Gallbladder (tissue), 1 donor: ENCODE data around the genes UGCG, KIAA1958, ZFP37 and RNF183.

DNA sequence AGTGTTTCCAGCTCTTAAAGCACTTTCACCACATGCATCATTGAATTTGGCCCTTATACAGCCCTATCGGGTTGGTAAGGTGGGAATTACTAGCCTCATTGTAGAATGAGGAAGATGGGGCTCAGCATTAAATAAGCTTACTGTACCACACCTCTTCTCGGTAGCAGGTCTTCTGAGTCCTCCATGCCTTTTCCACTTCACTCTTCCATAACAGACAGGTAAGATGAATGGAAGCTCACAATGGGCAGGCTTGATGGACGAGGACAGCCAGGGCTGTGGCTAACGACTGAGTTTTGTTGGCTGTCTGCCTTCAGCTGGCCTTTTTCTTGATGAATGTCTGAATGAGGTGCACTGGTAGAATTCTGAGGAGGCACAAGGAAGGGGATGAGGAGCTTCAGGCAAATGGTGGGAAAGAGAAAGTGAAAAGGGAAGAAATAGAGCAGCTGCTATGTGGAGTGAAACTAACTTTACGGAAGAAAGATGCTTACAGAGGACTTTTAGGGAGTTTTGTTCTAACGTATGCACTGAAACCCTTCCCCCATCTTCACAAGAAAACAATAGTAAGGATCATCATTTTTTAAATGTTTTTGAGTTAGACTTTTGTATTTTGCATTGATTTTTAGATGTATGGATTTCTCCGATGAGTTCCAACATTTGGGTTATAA lies 45.4 kb downstream of the OR2K2 start:
- PRO-cap, result no peak

DNA sequence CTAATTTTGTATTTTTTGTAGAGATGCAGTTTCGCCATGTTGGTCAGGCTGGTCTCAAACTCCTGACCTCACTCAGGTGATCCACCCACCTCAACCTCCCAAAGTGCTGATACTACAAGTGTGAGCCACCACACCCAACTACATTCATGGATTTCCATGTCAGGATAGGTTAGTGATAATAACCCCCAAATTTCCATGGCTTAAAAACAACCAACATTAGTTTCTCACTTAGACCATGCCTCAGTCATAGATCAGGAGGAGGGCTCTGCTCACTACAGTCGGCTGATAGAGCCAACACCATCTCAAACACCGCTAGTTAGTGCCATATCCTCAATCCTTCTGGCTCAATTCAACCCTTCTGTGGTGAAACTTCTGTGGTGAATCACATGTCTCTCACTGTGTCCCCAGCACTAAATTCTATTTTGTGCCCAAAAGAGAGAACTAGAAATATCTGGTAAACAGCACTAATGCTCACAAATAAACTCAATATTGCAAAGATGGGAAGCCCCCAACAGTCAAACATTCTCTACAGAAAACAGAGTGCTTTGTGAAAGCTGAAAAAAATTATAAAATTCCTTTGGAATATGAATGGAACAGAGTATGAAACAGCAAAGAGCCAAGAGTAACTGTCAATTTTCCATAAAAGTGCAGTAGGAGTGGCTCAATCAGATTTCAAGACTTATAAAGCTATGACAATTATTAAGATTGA lies 21.1 kb downstream of the ECPAS start:
- PRO-cap, result no peak

DNA sequence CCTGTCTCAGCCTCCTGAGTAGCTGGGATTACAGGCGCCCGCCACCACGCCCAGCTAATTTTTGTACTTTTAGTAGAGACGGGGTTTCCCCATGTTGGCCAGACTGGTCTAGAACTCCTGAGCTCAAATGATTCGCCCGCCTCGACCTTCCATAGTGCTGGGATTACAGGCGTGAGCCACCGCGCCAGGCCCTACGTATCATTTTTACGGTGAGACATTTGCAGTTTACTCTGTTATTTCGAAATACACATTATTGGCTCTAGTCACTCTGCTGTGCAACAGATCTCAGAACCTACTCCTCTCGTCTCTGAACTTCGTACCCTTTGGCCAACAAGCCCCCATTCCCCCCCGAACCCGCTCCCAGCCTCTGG lies 858 bp downstream of the PTGR1 start:
- PRO-cap, result no peak

DNA sequence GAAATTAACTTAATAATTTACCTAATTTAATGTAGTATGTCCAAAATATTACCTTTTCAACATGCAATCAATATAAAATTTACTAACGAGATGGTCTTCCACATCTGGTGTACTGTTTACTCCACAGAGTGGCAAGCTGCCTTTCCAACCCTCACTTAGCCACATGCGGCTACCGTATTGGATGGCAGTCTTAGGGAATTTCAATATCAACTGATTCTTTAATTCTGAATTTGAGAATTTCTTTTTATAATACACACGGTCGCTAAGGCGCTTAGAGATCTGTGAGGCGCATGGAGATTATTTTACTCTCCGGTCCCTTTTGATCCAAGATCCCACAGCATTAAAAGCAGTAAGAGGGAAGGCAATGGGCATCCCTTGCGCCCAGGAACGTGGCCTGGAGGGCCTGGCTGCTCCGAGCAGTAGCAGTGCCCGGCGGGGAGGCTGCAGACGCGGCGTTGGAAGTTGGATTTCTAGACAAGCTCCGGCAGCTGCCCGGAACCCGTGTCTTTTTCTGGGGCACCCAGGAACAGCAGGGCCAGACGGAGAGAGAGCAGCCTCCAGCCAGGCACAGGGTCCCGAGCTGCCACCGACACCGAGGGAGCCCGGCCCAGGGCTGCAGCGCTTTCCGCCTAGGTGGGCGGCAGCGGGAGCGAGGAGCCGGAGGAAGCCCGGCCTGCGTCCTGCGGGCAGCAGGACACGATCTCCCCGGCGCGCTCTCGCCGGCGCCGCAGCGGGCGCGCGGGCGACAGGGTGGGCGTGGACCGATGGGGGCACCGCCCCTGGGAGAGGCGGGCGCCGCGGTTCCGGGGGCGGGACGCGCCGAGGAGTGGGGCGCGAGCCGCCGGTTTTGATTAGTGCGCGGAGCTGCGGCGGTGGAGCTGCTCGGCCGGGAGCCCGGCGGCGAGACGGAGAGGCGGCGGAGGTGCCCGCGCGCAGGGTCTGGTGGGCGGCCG lies at the start of gene UGCG:
Gene UGCG, plus strand, starts transcription at position 854 of the 953 bp plus-strand sequence.
- PRO-cap, result bidirectional peak, plus-strand start at position 425 of the sequence, minus-strand start at position 396 of the sequence; bidirectional peak, plus-strand start at position 854 of the sequence, minus-strand start at position 704 of the sequence

DNA sequence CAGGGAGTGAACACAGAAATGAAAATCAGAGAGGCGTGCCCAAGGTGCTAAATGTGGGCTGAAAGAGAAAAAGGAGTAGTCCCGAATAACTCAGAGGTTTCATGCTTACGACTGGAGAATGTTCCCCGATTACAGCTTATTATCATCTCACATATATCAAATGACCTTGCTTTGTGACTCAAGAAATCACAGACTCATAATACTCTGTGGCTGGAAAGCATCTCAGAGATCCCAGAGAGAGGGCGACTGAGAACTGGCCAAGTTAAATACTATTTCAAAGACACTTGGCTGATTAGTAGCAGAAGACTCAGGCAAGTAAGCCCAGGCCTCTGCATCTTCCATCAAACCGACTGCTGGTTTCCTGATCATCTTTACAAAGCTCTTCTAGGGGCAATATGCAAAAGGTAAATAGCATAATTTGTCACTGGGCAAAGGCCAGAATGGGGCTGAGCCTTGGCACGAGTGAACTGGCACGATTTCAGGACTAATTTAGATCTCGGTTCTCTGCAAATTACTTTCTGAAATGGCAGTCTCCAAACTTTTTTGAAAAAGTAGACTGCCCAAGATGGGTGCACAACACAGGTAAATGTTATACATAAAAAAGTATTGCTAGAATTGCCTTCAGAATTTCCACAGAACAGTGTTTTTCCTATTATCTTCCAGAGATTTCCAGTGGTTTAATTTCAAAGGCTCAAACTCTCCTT lies 125.8 kb downstream of the SUSD1 start:
- PRO-cap, result no peak

- PRO-cap, result bidirectional peak, plus-strand start at chr9:112061470, minus-strand start at chr9:112061403
Observed at GRCh38 chr9:112061214-112062091, 113.6 kb downstream of the SUSD1 start.

DNA sequence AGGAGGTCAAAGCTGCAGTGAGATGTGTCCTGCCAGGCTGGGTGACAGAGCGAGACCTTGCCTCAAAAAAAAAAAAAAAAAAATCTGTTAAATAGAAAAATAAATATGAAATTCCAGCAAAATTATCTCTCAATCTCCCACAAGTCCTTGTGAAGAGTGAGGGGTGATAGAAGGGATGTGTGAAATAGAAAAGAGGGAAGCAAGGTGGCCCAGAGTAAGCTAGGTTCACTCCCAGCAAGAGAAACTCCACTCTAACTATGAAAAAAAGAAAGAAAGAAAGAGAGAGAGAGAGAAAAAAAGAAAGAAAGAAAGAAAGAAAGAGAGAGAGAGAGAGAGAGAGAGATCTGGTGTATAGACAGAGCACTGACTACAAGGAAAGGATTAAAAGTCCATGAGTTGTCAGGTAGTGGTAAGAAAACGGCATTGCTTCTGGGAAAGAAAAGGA lies 88.8 kb downstream of the SUSD1 start:
- PRO-cap, result no peak

DNA sequence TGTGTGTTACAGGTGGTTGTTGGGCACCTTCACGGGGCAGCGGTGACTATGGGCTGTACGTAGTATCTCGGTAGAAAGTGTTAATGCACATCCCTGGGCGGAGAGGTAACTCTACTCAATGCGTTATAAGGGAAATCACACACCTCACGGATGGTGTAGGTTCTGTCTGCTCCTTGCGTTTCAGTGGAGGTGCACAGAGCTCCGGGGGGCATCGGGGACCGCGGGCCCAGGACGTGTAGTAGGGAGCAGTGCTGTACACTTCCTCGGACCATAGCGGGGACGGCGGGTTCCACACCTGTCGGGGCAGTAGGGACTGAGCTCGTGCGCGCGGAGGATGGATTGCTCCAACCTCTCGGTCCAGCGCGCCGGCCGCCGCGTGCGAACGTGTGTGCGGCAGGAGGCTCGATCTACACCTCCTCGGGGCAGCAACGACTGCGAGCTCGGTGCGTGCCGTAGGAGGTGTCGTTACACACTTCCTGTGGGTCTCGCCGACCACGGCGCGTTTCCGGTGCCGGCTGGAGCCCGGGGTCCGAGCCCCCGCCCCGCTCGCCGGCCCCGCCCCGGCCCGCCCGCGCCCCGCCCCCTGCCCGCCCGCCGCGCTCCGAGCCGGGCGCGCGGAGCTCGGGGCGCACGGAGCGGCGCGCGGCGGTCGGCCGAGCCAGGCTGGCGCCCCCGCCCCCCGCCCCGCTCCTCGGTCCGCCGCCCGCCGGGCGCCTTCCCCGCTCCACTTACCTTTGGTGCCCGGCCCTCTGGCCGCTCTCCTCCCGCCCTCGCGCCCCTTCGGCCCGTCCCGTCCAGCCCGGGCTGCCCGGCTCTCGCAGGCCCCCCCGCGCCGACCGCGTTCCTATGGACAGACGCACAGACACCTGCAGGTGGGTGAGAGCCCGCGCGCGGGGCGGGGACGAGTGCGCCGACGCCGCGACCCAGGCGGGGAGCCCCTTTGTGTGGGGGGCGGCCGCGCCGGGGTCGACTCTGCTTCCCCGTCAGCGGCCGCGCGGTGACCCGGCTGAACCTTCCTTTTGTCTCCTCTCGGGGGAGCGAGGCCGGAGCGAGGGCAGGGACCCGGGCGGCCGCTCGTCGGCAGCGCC lies at the start of gene KIAA1958:
Gene KIAA1958, plus strand, starts transcription at position 581 of the 1,088 bp plus-strand sequence.
- PRO-cap, result bidirectional peak, plus-strand start at position 604 of the sequence, minus-strand start at position 505 of the sequence

GRCh38 chr9:112570671-112571027 lies 84.0 kb downstream of the KIAA1958 start:
- PRO-cap, result no peak

GRCh38 chr9:112746887-112747730 lies 3.5 kb upstream of the SNX30 start:
- PRO-cap, result no peak

GRCh38 chr9:112751261-112752099 lies 920 bp downstream of the SNX30 start:
- PRO-cap, result bidirectional peak, plus-strand start at chr9:112751691, minus-strand start at chr9:112751629

DNA sequence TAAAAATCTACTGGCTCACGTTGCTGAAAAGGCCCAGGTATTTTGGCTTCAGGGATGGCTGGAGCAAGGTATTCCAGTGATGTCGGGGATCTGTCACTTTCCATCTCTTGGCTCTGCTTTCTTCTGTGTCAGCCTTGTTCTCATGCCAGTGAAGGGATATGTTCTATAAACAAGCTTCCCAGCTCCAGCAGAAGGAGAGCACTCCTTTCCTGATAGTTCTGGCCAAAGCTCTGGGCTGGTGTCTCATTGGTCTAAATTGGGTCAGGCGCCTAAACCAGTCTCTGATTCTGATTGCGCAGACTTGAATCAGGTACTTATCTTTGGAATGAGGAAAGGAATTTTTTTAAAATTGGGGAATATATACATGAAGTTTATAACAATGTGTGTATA lies 5.1 kb downstream of the SNX30 start:
- PRO-cap, result no peak

DNA sequence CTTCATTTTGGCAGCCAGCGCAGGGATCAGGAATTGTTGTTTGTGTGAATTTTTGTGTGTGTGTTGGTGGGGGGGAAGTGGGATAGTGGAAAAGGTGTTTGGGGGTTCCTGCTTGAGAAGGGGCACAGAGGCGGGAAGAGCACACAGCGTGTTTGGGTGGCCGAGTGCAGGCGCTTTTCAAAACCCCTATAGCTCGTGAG lies 11.5 kb downstream of the SNX30 start:
- PRO-cap, result no peak

- PRO-cap, result no peak
Observed at GRCh38 chr9:112771795-112772726, 21.5 kb downstream of the SNX30 start.

DNA sequence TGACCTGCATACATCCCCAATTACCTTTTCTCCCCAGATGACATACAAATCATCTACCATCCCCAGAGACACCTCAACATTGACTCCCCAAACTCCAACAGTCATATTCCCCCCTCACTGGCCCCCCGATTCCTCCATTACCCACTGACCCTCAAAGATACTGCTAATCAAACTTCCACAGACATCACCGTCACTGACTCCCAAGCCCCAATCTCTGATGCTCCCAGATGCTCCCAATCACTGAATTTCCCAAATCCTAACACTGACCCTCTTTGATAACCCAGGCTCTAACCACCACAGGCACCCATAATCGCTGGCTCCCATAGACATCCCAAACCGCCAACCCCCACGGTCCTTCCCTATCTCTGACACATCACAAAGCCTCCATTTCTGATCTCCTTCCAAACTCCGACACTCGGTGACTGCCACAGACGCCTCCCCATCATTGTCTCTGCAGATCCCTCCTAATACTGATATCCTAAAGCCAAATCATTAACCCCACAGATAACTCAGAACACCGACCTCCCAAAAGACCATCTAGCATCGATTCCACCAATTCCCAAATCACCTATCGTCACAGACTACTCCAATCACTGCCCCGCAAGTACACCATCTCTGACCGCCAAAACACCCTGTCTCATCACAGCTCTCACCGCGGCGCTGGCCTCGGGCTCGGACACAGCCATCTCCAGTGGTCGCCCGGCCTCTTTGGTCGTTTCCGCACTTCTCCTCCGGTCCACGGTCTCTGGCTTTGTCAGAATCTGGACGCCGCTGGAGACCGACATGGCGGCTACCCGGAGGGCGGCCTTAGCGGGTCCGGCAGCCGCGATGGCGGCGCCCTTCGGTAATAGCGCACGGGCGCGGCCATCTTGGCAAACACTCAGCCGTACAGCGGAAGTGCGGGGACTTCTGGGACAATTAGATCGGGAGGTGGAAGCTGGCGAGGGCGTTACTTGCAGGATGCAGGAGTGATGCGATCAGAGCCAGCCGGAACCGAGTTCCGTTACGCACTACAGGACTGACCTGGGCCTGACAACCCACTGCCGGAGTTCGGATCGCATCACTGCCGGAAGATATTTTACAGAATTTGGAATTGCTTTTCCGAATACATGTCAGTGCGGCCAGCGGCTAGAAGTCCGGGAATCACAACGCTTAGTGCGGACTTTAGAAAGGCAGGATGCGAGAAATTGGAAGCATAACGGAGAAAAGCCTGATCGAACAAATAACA lies at the start of gene ZFP37:
Gene ZFP37, minus strand, starts transcription at position 821 of the 1,228 bp plus-strand sequence.
- PRO-cap, result unidirectional peak, plus-strand start at position 404 of the sequence; bidirectional peak, plus-strand start at position 980 of the sequence, minus-strand start at position 809 of the sequence

DNA sequence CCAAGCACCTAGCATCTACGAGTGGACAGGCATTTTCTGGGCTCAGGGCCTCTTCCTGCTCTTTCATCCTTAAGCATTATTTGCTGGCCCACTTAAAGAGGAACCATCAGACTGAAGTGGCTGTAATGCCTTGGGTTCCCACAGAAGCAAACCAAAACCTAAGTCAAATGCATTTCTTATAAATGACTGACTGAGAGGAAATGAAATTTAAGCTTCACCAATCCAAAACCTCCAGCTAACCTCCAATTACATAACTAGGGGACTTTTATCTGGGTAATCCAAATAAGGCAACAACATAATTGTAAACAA lies 25.4 kb upstream of the SLC31A2 start:
- PRO-cap, result no peak

- PRO-cap, result no peak
Observed at GRCh38 chr9:113291690-113292337, 11.4 kb downstream of the RNF183 start.

DNA sequence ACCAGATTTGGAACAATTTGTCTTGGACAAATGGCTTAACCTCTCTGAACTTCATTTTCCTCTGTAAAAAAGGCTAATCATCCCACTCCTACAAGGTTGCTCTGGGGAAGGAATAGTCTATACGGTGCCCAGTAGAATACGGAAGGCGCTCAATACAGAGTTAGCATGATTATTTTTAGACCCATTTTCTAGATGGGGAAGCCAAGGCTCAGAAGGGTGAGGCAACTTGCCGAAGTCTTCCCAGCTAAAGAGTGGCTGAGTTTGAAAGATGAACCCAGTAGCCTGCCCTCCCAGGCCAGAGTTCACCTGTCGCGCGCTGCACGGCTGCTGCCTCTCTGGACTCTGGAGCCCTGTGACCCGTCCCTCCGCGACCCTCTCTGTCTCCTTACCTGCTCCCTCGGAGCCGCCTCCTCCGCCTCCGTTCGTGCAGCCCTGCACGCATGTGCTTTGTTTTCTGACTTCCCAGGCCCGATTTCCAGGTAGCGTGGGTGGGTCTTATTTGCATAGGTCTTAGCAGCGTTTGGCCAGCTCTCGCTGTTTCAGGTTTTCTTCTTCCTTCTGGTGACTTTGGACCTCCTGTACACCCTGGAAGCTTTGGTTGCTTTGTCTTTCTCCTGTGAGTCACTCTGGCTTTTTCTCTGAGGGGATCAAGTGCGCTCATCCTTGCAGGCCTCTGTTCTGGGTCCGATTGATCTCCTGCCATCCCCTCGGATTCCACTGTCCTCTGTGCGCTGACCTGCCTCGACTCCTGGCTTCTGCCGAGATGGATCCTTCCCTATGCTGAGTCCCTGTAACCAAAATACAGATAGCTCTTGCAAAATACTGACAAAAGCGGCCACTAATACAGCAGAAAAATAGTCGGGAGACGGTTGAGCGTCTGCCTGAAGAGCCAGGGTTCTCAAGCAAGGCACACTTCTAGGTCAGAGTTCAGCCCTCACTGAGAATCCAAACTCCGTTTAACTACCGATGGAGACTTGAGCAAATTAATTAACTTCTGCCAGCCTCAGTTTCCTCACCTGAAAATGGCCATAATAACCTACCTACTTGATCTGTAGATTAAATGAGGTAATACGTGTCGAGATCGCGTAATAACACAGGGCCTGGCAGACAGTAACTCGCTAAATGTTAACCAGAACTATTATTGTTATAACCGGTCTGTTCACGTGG lies at the start of gene RNF183:
Gene RNF183, minus strand, starts transcription at position 710 of the 1,167 bp plus-strand sequence.
- PRO-cap, result bidirectional peak, plus-strand start at position 624 of the sequence, minus-strand start at position 344 of the sequence

DNA sequence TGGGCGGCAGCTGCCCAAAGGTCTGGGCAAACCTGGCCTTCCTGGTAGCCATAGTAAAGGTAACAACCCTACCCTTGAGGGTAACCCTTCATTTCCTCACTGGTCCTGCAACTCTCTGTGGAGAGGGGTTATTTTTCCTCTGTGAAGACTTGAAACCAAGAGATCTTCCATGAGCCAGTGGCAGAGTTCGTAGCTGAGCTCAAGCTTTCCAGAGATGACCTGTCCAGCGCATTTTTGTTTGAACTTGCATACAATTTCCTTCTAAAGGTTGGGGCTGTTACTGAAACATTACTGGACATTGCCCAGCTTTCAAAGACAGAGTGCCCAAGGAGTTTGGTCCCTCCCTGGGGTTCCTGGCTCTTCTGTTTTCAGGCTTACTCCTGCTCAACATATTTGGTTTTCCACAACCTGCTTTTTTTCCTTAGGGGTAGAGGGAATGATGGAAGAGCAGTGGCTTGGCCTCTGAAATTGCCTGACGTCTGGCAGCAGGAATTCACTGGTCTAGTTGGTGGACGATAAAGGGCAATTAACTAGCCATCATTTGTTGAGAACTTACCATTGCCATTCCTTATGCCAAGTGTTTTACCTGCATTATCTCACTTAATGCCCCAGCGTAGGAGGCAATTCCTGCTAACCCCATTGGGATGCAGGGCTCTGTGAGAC lies 1.1 kb downstream of the RGS3 start:
- PRO-cap, result no peak

DNA sequence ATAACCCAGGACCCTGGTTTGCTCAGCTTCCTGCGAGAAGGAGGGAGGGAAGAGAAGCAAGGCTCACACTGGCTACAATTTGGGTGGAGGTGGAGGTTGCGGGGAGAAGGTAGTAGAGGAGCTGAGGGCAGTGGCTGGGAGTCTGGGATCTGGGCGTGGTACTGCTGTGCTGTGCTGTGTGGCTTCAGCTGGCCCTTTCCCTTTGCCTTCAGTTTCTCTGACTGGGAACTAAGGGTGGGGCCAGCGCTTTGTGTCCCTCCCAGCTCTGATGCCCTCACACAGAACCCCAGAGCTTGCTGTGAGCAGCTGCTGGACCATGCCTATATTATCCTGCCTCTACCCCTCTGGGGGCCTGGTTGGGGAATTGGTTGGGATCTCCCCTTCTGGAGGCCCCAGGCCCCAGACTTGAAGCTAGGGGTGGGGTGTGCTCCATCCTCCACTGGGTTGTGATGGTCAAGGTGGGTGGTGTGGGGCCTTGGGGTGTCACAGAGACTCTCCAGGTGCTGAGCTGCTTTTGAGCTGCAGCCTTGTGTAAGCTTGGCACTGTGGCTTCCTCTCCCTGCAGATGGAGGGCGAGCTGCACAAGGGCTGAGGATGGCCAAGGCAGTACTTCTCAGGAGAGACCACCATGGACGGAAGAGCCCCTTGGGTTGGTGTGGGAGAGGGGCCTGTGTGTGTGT lies 61.1 kb downstream of the RGS3 start:
- PRO-cap, result no peak